Measurements from ENCODE around the genes ZFAND4 and TIMM23.

DNA sequence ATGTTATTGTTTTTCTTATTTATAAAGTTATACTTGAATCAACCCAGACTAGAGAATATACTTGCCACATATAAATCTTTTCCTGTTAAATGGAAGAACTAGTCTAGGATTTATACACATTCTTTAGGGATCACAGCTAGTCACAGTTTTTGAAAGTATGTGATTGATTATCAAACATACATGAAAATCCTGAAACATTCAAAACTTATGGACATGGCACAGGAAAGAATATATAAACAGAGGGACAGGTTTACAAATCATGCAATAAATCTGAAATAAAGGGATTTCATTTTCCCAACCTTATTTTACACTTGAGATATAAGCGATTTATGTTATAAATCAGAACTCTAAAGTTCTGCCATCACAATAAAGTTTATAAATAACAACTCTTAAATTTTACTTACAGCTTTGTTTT is 98.8 kb upstream of the ANKRD30A start:
- PRO-cap, 2 experiments, result no peak in any of the 2 experiments

DNA sequence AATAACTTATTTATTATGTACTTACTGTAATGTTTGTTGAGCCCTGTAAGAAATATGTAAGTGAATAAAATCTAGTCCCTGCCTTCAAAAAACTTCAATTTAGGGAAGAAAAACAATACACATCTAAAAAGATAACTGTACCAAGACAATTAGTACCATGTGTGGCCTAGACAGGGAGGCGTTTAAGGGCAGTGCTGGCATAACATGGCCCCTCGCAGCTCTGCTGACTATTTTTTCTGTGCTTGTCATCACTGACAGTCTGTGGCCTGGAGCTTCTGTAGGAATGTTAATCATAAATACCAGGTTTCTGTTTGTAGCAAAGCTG is 277.0 kb downstream of the ANKRD30A start:
- PRO-cap, 2 experiments, result no peak in any of the 2 experiments

GRCh38 chr10:38402414-38403636 is 308.7 kb downstream of the ZNF37A start:
- PRO-cap, 2 experiments, result peak in 2 of 2 experiments; most common plus-strand start chr10:38403224 (in 2); most common minus-strand start chr10:38402852 (in 2)

GRCh38 chr10:42367549-42368434 is 270.6 kb downstream of the ZNF33B start:
- PRO-cap, 2 experiments, result no peak in any of the 2 experiments

GRCh38 chr10:42475019-42475436 is 163.3 kb downstream of the ZNF33B start:
- PRO-cap, 2 experiments, result no peak in any of the 2 experiments

GRCh38 chr10:42981151-42981835 is 95.6 kb upstream of the RET start:
- PRO-cap, 2 experiments, result no peak in any of the 2 experiments

GRCh38 chr10:42998492-42998691 is 78.5 kb upstream of the RET start:
- PRO-cap, 2 experiments, result no peak in any of the 2 experiments

DNA sequence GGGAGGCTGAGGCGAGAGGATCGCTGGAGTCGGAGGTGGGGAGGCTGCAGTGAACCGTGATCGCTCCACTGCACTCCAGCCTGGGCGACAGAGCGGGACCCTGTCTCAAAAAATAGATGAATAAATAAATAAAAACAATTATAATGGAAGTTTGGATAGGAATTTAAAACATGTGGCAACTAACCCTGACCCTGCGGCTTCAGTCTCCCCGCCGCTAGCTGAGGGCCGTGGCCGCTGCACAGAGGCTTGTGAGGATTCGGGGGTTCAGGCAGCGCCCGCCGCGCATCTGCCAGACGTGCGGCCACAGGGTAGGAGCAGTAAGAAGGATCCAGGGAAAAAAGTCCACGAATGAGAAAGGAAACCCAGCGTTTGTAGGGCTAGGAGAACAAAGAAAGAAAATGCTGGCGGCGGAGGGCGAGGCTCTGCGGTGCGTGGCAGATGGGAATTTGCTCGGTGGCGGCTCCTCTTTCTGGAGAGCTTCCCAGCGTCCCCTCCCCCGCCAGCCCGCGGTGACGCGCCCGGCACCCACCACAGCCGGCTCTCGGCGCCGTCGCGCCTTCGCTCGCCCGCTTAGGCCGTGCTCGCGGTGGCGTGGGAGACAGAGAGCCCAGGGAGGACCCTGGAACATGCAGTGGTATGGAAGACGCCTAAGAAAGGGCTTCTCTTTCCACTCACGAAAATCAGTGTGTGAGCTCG is 772 bp upstream of the CSGALNACT2 start:
- PRO-cap, 2 experiments, result peak in 2 of 2 experiments; most common plus-strand start position 541 of the sequence (in 1); most common minus-strand start position 424 of the sequence (in 1)

GRCh38 chr10:43266195-43266787 is 574 bp downstream of the RASGEF1A start:
- PRO-cap, 2 experiments, result no peak in any of the 2 experiments

DNA sequence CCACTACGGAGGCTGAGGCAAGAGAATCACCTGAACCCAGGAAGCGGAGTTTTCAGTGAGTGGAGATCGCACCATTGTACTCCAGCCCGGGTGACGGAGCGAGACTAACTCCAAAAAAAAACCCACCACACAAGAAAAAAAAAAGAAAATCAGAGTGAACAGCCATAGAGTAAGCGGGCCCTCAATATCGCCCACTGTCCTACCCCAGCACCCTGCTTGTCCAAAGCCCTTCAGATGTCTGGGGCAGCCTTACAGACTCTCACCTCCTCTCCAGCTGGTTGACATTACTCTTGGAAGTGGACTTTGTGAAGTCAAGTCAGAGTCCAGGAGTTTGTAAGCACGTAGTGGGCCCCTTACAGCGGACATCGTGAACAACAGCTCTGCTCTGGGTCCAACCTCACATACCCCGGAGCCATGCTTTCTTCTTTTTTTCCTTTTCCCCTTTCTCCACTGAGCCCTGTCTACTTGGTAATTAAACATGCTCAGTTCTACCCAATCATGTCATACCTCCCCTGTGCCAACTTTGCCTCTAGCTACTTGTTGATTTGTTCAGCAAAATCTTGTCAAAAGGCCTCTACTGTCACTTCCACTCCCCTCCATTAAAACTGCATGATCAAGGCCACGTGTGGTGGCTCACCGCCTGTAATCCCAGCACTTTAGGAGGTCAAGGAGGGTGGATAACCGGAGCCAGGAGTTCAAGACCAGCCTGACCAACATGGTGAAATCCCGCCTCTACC is 17.5 kb downstream of the HNRNPF start:
- PRO-cap, 2 experiments, result no peak in any of the 2 experiments

GRCh38 chr10:43395586-43396096 is 13.3 kb downstream of the HNRNPF start:
- PRO-cap, 2 experiments, result no peak in any of the 2 experiments

DNA sequence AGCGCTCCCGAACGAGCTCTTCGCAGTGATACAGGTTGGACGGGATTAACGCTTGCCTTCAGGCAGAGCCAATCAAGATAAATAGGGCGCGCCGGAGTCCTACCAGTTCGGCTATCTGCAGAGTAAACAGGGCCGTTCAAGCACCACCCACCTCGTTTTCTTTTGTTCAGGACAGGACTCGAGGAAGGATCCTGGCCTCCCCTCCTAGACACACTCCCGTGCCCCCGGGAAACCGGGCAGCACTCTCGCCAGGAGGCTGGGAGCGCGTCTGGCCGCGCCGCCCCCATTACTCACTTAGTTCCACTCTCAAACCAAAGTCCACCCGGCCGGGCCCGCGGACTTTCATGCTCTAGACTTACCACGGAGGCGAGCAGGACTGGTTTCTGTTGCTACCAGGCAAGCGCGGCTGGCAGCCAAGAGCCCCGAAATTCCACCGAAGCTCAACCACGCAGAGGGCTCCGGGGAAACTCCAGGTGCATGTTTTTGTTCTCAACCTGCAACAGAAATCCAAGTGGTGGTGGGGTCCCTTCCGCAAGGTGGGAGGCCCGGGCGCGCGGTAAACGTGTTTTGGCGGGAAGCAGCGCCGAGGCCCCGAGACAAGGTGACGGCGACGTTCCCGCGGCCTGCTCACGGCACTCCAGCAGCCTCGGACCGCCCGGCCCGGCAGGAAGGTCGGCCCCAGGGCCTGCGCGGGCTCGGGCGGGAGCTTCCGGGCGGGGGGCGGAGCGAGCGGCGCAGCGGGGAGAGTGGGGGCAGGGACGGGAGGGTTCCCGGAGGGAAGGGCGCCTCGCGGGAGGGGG is 12.7 kb downstream of the HNRNPF start:
- PRO-cap, 2 experiments, result peak in 2 of 2 experiments; most common plus-strand start position 755 of the sequence (in 2); most common minus-strand start position 665 of the sequence (in 1)

DNA sequence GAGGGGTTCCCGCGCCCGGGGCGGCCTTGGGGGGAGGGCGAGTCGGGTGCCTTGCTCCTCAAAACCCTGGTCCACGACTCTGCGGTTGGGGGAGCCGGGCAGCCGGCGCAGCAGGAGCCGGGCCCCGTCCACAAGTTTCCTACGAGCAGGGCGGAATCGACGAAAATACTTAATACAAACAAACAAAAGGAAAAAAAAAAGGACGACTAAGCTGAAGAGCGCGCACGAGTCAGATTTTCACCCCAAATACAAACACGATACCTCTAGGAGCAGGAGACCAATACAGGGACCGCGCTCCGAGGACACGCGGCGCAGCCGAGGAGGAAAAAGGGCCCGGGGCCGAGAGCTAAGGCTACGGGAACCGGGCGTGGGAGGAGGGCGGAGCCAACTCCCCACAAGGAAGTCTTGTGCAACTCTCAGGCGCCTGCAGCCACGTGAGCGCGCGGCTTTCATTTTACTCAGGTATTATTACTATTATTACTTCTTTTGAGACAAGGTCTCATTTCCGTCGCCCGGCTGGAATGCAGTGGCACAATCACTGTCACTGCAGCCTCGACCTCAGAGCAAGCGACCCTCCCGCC is 1.4 kb downstream of the HNRNPF start:
- PRO-cap, 2 experiments, result peak in 2 of 2 experiments; most common plus-strand start position 482 of the sequence (in 1); most common minus-strand start position 323 of the sequence (in 1)

DNA sequence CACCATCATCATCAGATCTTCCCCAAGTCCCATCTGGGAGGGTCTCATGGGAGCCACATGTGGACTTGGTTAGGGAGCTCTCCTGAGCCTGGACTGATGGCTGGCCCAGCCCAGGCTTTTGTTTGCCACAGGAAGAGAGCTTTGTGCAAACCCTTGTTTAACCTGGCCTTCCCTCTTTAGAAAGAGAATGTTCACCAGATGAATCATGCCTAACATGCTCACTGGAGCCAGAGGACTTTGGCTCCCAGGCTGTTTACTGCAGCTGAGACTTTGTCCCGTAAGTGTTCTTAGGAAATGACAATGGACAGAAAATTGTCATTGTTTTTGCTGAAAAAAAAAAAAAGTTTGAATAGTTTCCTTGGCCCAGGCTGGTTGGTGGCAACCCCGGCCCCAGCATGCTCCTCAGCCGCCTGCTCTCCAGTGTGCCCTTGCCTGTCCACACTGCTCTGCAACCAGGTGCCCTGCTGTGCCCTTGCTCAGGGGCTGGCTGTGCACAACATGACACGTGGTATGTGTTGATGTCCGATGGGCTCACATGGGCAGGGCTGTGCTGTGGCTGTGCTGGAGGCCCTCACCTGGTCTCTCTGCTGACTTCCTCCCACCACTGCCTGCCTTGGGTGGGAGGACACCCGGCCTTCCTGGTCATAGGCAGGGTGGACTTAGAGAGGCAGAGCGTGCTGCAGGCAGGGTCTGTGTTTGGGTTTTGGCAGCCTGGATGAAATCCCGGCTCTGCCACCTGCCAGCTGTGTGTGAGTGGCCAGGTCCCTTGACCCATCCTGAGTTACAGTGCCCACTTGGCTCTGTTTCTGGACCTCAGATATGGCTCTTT is 215.4 kb upstream of the ZNF32 start:
- PRO-cap, 2 experiments, result peak in 1 of 2 experiments; most common minus-strand start position 98 of the sequence (in 1)

GRCh38 chr10:44864526-44865340 is 46.4 kb upstream of the TMEM72 start:
- PRO-cap, 2 experiments, result no peak in any of the 2 experiments

DNA sequence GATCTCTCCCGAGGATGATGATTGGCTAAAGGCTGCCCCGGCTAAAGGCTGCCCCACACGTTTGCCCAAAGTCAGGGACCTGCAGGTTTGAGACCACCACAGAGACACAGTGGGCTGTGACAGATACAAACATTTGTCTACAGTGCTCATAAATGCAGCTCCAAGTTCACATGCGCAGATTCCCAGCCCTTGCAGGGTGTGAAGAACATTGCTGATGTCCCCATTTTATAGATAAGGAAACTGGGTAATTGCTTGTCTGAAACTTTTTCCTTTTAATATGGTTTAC is 2.7 kb downstream of the DEPP1 start:
- PRO-cap, 2 experiments, result no peak in any of the 2 experiments

DNA sequence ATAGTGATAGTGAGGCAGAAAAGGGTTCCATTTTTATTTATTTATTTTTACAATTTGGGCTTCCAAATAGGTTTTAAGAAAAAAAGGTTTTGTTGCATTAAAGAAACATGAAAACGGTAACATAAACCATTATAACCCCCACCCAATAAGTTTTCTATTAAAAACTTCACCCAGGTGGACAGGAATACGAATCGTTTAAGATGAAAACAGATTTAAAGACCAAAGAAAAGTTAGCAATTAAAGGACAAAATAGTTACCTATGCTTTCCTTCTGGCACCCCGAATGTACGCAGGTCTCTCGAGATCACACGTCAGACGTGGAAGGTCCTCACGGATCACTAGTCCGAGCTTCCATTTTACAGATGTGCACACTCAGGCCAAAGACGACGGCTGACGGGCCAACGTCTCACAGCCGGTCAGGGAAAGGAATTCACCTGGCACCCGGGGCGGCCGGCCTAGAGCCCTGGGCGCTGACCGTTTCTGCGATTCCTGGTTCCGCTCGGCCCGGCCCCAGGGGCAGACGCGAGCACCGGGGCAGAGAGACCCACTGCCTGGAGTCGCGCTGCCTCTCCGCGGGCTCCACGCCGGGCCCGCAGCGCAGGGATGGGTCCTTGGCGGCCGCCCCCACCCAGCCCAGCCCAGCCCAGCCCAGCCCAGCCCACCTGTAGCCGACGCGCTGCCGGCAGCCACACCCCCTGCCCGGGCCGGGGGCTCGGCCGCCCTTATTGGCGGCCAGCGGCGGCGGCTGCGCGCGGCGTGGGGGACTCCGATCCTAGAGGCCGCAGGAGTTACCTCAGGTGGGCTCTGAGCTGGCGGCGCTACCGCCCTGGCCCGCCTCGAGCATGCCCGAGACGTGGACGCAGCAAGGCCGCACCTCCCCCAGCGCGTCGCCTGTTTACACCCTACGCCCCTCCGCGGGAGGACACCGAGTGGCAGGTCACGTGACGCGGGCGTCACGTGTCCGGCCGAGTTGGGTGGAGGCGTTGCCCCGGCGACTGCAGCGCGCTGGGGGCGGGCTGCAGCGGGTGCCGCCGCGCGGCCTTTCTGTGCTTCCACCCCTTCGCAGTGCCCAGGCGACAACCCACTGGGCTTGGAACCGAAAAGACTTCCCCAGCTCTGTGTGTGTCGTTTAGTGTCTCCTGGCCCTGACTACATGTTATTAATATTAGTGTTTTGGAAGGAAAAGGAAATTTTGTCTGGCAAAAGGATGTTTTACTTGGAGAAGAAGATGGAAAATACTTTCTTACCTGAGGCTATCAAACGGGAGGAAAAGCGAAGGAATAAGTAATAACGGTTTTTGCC is 59.3 kb upstream of the MARCHF8 start:
- PRO-cap, 2 experiments, result peak in 2 of 2 experiments; most common plus-strand start position 358 of the sequence (in 1); most common minus-strand start position 892 of the sequence (in 1)

- PRO-cap, 2 experiments, result no peak in any of the 2 experiments
Measured at GRCh38 chr10:45625964-45626255, 46.7 kb downstream of the ZFAND4 start.

- PRO-cap, 2 experiments, result peak in 2 of 2 experiments; most common plus-strand start chr10:45672580 (in 2); most common minus-strand start chr10:45672489 (in 1)
Measured at GRCh38 chr10:45672040-45673066, at the start of gene ZFAND4. Gene ZFAND4, minus strand, starts transcription at chr10:45672772.

GRCh38 chr10:45972190-45973194 is at the start of gene TIMM23:
Gene TIMM23, plus strand, starts transcription at chr10:45972489.
- PRO-cap, 2 experiments, result peak in 2 of 2 experiments; most common plus-strand start chr10:45972483 (in 2); most common minus-strand start chr10:45972374 (in 1)